Metastatic Breast Carcinoma in the Ovary (tissue), 3 donors: Measurements from ENCODE around the genes PLCXD3, OXCT1, NIM1K, TMEM267 and ISL1.

GRCh38 chr5:40682305-40682707 is 2.6 kb downstream of the PTGER4 start:
- PRO-cap, 3 experiments, result no peak in any of the 3 experiments

GRCh38 chr5:41193403-41194664 is 19.5 kb downstream of the C6 start:
- PRO-cap, 3 experiments, result no peak in any of the 3 experiments

GRCh38 chr5:41510212-41510972 is at the start of gene PLCXD3:
PLCXD3 (minus strand) TSS chr5:41510601.
- PRO-cap, 3 experiments, result peak in 2 of 3 experiments; most common plus-strand start chr5:41510734 (in 2); most common minus-strand start chr5:41510601 (in 2)

GRCh38 chr5:41870237-41870849 is at the start of gene OXCT1:
OXCT1 (minus strand) TSS chr5:41870425.
- PRO-cap, 3 experiments, result peak in 3 of 3 experiments; most common plus-strand start chr5:41870427 (in 1); most common minus-strand start chr5:41870425 (in 3)

DNA sequence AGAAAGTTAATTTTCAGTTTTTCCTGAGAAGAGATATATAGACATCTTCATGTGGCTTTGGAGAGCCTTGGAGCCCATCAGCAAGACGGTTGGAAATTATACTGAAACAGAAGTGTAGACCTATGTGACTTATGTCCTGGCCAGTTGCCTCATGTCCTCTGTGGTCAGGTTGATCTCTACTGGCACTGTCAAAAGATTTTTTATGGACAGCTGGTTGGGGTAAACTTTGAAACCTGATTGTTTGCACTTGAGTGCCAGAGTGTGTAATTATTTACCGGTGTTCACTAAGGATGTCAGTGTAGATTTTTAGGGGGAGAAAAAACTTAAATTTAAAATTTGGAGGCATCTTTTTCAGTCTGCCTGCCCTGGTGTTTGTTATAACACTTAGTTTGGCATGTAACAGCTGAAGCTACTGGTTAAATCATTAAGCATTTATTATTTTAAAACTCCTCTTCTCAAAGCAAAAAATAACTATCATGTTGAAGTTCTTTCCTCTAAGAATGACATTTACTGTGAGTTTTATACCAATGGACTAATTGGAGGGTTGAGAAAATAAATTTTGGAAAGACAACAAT is 93.5 kb downstream of the GHR start:
- PRO-cap, 3 experiments, result no peak in any of the 3 experiments

- PRO-cap, 3 experiments, result no peak in any of the 3 experiments
Observed at GRCh38 chr5:42606046-42606862, 150.4 kb upstream of the CCDC152 start.

- PRO-cap, 3 experiments, result no peak in any of the 3 experiments
Observed at GRCh38 chr5:42824445-42825065, 12.9 kb upstream of the SELENOP start.

GRCh38 chr5:42843674-42844395 is 32.1 kb upstream of the SELENOP start:
- PRO-cap, 3 experiments, result no peak in any of the 3 experiments

- PRO-cap, 3 experiments, result no peak in any of the 3 experiments
Observed at GRCh38 chr5:42990390-42990738, 49.8 kb downstream of the ANXA2R start.

DNA sequence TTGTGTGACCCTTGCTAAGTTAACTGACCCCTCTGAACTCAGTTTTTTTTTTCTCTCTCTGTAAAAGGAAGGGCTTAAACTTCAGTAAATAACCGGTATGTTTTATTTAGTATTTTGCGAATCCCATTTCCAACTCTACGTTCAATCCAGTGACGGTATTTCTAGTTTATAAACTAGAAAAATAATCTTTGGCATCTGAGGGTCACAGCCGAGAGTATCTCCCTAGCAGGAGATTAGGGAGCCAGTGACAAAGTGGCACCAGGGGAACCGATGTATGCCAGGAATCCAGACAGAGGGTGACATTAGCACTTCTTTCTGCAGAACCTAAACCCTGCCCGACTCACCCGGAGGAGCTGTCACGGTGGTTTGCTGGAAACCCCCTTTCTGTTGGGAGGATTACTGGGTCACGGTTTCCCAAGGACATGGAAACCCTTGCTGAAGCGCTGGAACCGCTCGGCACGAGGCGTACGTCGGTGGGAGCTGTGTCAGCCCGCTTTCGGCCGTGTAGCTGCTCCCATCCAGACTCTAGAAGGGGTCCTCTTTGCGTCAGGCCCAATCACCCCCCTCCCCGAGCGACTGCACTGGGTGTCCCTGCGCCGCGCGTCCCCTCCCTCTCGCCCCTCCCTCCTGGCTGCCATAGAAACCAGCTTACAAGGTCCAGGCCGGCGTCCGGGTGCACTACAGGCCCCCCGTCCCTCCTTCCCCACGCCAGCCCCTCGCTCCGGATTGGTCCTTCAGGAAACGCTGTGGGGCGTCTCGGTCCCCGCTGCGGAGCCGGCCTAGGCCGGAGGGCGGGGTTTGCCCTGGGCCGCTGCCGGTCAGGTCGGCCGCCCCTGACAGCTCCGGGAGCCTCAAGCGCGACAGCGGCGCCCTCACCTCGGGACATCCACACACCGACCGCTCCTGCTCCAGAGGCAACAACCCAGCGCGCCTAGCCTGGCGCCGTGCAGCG is at the start of gene NIM1K:
NIM1K (plus strand) TSS at position 794 of the 952 bp plus-strand sequence.
- PRO-cap, 3 experiments, result peak in 2 of 3 experiments; most common plus-strand start position 653 of the sequence (in 1); most common minus-strand start position 605 of the sequence (in 1)

DNA sequence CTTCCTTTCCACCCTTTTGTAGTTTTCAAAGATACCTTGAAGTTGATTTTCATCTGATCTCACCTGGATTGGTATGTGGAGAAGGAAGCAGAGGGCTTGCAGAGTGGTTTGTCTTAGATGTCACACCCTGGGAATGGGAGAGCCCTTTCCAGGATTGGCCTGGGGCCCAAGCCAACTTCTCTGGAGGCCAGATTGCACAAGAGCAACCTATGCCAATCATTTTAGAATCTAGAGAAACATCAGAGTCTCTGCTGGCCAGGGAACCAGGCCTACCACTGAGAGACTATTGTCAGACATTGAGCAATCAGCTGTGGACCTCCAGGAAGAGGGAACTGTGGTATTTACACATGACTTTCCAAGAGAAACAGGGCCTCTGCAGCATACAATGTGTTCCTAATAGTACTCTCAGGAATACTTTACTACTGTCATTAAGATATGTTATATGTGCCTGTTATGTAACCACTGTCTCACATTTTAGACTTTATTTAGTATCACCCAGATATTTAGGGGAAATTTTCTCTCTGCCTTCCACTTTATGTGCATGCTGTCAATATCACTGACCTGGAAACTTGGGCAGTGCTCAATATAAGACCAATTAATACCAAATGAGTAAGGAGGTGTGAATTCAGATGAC is 20.4 kb upstream of the CCL28 start:
- PRO-cap, 3 experiments, result peak in 1 of 3 experiments; most common plus-strand start position 350 of the sequence (in 1); most common minus-strand start position 70 of the sequence (in 1)

DNA sequence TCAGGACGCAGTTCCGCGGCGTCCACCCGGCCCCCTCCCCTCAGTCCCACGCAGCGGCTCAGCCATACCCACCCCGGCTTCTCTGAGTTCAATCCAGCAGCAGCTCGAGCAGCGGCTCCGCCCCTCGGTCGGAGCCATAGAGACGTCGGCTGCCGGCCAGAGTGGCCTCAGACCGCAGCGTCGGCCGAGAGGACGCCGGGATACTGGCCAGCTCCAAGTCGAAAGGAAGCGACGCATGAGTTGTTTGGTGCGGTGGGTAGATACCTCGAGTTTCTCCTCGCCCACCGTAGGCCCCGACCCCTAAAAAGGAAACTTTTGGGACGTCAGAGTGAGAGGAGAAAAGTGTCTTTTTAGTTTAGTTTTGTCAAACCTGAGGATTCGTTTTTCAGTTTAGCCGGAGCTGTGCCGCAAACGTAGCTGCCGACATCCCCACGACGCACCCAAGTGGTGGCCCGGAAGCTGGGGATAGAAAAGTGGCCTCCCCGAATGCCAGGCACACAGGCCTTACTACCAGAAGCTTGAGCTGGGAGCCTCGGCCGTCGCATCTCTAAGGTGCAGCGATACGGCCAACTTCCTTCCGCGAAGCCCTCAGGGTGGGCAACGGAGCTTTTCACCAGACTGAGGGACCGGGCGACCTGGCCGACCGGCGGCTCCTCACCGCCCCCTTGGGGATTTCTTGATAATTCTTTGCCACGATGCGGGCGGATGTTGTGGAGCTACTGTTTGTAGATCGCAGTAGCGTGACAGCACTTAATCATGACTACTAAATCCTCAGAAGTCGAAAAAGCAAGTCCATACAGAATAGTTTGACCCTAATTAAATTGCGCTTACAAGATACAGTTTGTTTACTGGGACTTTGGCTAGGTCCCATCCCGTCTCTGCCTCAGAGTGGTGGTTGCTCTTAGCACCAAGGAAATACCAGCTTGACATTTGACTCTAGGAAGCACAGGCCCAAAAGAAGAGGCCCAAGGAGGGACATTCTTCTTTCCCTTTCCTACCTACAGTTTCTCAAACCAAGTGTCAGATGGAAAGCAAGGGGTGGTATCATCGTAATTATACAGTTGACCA is at the start of gene TMEM267:
TMEM267 (minus strand) TSS at position 116 of the 1,068 bp plus-strand sequence.
- PRO-cap, 3 experiments, result peak in 3 of 3 experiments; most common plus-strand start position 210 of the sequence (in 2); most common minus-strand start position 84 of the sequence (in 3)

DNA sequence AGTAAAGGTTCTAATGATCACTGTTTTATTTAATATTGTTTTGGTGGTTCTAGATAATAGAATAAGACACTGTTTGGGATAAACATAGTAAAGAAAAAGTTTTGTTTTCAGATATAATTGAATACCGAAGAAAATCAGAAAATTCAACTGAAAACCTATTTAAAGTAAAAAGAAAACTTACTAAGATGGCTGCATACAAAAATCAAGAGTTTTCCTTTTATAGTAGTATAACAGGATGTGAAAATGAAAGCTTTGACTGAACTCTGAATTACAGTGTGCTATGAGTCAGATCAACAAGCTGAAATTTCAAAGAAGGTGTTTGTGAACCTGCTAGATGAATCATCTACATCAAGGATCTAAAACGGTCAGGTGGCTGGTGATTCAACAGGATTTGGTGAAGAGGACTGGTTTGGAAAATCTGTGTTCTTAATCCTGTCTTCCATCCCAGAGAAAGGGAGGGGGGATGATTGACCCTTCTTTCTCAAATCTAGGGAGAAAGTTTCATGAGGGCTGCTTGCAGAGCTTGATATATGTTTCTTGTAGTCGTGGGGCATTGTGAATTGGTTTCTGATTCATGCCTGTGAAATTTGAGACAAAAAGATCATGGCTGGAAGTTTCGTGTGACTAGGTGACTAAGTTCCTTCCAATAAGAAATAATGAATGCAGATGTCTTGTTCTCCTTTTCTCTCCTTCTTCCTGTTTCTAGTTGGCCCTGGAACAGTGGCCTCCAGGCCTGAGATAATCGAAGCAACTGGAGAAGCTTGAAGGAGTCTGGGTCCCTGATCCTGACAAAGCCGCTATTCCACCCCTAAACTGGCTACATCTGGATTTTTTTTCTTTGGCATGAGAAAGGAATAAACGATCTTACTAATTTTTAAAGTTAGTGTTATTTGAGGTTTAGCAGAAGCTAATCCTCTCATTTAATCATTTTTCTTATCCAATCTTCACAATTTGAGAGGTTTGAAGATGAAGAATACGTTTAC is 67.0 kb downstream of the MRPS30 start:
- PRO-cap, 3 experiments, result no peak in any of the 3 experiments

- PRO-cap, 3 experiments, result no peak in any of the 3 experiments
Observed at GRCh38 chr5:45205676-45206121, 397.0 kb downstream of the MRPS30 start.

GRCh38 chr5:45447423-45447793 is 248.8 kb downstream of the HCN1 start:
- PRO-cap, 3 experiments, result no peak in any of the 3 experiments

DNA sequence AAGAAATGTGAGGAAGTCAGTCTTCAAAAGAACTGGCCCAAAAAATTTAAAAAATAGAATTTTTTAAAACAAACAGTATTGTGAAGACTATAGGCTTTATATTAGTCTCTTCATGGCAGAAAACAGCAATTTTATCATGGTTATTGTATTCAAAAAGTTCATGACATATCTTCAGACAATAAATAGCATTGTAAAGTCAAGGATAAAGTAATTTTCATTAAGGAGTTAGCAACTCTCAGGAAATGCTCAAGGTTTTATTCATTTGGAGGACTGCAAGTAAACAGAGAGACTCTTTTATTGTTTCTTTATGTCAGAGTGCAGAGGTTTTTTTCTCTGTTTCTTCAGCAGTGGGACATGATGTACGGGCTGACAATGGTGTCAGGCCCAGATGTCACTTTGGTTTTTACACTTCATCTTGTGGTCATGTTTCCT is 72.9 kb upstream of the PARP8 start:
- PRO-cap, 3 experiments, result no peak in any of the 3 experiments

- PRO-cap, 3 experiments, result peak in 3 of 3 experiments; most common plus-strand start chr5:50668310 (in 3); most common minus-strand start chr5:50668344 (in 2)
Observed at GRCh38 chr5:50668198-50668659, 1.8 kb downstream of the PARP8 start.

- PRO-cap, 3 experiments, result no peak in any of the 3 experiments
Observed at GRCh38 chr5:50710998-50711601, 44.7 kb downstream of the PARP8 start.

DNA sequence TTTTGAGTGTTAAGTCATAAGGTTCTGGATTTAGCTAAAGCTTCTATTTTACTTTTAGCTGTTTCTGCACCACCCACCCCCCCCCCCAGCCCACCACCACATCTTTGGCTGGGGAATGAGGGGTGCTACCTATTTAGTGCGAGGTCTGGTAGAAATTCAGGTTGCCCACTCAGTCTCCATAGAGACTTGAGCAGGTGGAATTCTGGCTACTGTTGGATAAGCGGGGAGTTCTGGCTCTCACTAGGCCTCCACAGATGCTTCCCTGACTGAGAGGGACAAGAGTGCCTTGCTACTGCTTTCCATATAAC is 194.2 kb downstream of the PARP8 start:
- PRO-cap, 3 experiments, result no peak in any of the 3 experiments

DNA sequence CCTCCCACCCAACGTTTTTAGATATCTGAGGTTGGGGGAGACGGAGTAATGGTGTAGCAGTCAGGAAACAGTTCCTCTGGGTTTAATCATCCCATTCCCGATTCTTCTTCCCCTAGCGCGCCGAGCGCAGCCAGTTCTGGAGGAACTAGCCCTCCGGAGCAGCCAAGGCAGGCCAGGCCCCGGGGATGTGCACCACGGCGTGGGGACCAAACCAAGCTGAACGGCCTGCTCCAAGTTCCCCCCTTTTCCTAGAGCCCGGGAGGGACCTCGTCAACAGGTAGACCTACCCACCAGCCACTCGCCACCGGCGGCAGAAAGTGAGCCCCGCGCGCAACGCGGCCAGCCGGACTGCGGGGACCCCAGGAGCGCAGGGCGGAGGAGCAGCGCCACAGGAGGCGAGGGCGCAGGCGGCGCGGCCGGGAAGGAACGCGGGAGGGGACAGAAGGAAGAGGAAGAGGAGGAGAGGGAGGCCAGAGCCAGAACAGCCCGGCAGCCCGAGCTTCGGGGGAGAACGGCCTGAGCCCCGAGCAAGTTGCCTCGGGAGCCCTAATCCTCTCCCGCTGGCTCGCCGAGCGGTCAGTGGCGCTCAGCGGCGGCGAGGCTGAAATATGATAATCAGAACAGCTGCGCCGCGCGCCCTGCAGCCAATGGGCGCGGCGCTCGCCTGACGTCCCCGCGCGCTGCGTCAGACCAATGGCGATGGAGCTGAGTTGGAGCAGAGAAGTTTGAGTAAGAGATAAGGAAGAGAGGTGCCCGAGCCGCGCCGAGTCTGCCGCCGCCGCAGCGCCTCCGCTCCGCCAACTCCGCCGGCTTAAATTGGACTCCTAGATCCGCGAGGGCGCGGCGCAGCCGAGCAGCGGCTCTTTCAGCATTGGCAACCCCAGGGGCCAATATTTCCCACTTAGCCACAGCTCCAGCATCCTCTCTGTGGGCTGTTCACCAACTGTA is at the start of gene ISL1:
ISL1 (plus strand) TSS at position 766 of the 948 bp plus-strand sequence.
- PRO-cap, 3 experiments, result peak in 2 of 3 experiments; most common plus-strand start position 743 of the sequence (in 1); most common minus-strand start position 581 of the sequence (in 2)